ENCODE results near the gene SPACA9.

- PRO-cap, 4 experiments = peak in 1 of 4 experiments; most common minus-strand start chr9:132197954 (in 1)
- RAMPAGE, long total RNA, 4 experiments = no peak in any of the 4 experiments
These were observed 35.9 kb downstream of the NTNG2 start for GRCh38 chr9:132197763-132198130.

GRCh38 chr9:132213956-132214638, 52.2 kb downstream of the NTNG2 start:
- PRO-cap, 4 experiments = no peak in any of the 4 experiments
- RAMPAGE, long total RNA, 4 experiments = no peak in any of the 4 experiments

DNA sequence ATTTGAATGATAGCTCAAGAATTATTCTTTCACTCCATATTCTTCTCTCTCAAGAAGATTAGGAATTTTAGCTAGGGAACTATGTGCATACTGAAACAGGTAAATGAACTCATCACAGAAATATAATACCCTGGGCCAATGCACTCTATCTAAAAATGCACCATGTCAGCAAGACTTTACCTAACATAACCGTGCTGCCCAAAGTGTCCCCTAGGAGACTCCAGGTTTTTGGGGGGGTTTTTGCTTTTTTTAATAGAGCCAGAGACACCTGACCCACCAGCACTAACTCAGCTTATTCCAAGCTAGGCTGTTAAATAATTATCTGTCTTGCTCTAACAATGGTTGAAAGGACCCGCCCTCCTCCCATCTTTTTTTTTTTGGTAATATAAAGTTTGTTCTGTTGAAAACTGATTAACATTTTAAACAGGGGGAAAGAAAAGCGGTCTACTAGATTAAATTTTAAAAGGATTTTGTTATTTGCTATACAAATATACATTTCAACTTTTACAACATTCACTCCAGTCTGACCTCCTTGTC, 91.3 kb downstream of the SETX start:
- PRO-cap, 4 experiments = peak in 1 of 4 experiments; most common minus-strand start position 376 of the sequence (in 1)
- RAMPAGE, long total RNA, 4 experiments = no peak in any of the 4 experiments

DNA sequence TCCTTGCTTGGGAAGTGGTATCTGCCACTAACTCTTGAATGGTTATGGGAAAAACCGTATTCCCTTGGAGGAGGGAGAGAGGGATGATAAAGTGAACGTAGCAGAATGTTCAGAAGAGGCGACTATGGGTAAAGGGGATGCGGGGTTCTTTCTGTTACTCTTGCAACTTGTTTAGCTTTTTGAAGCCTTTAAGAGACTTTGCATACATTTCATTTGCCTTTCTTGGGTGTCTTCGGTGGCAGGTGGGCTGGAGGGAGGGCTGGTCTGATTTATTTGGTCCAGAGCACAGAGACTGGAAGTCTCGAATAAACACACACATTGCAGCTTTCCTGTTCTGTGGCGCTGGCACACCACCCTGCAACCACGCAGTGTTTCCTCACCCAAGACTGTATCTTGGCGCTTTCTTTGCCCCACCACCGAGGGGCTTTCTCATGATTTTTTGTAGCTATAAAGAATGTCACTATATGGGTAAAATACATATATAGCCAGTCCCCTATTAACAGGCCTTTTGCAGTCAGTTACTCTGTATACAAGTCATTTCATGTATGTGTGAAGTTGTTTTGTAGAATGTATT, 23.1 kb downstream of the TTF1 start:
- PRO-cap, 4 experiments = peak in 3 of 4 experiments; most common plus-strand start position 218 of the sequence (in 1); most common minus-strand start position 153 of the sequence (in 2)
- RAMPAGE, long total RNA, 4 experiments = no peak in any of the 4 experiments

DNA sequence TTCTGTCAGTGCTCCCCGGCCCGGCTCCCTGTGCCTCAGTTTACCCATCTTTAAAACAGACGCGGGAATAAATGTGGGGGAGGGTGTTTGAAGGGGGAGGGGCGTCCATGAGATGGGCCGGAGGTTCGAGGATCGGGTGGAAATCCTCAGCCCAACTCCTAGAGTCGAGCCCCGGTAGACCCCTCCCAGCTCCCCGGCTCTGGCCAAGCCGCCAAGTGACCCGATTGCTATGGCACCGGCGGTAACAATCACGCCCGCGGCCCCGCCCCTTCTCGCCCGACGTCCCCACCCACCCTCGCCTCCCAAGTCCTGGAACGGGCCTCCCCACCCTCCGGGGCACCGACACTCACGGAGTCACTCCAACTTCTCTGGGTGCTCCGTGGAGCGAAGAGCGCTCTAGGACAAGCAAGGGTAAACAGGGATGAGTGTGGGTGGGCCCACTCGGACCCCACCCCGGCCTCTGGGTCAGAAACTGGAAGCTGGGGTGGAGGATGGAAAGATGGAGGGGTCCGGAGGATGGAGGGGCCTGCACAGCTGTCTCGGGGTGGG, at the start of gene SPACA9:
Gene SPACA9 (plus strand): TSS at position 295 of the 549 bp plus-strand sequence.
- PRO-cap, 4 experiments = peak in 4 of 4 experiments; most common plus-strand start position 362 of the sequence (in 2); most common minus-strand start position 196 of the sequence (in 3)
- RAMPAGE, long total RNA, 4 experiments = start-site peak on the plus strand in 4 of 4 experiments, centred at positions 307 to 335 of the sequence, 5 to 17 reads per replicate

DNA sequence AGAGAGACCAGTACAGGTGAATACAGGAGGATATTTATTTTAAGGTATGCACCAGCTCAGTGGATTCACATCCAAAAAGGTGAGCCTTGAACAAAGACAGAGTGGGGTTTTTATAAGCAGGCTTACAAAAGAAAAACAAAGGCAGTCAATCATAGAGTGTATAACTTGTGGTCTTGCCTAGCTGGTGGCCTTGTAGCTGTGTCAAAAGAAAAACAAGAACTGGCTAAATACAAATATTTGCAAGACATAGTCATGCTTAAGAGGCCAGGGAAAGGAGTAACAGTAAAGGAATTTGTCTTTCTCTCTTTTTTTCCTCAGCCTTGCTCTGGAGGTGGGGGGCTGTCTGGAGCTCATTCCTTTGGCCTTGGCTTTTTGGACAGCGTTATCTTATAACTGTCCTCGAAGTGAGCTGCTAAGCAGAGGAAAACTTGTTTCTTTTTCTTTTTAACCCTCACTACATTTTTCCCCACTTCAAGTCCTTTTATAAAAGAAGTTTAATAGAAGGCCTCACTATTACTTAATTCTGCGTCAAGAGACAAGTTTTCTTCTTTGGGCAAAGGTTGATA, 14.1 kb downstream of the CEL start:
- PRO-cap, 4 experiments = no peak in any of the 4 experiments
- RAMPAGE, long total RNA, 4 experiments = no peak in any of the 4 experiments

- PRO-cap, 4 experiments = no peak in any of the 4 experiments
- RAMPAGE, long total RNA, 4 experiments = no peak in any of the 4 experiments
These were observed 16.7 kb downstream of the CEL start for GRCh38 chr9:133078453-133078967.

DNA sequence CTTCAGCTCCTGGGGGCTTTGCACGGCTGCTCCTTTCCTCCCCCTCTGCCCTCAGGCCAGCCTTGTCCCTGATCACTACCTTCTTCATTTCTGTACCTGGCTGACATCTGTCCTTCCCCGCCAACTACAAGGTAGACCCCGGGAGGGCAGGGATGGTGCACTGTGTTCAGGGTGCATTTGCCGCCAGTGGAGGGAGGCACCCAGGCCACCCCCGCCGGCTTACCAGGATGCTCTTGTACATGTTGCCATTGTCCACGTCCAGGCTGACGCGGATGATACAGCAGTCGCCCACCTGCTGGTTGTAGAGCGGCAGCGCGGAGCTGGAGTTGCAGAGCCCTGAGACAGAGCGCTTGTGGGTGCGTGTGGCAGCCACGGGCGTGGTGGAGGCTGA, 19.7 kb downstream of the RALGDS start:
- PRO-cap, 4 experiments = no peak in any of the 4 experiments
- RAMPAGE, long total RNA, 4 experiments = no peak in any of the 4 experiments

DNA sequence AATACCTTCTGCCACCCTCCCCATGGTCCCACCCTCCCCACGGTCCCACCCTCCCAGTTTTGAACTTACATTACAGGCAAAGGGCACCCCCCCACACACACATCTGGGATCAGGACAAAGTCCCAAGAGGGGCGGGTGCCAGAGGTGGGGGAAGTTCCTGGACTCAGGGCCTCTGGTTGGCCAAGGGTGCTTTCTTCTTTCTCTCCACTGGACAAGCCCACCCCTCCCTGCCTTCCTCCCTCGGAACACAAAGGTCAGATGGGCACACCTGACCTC, 19.1 kb upstream of the RALGDS start:
- PRO-cap, 4 experiments = no peak in any of the 4 experiments
- RAMPAGE, long total RNA, 4 experiments = no peak in any of the 4 experiments

DNA sequence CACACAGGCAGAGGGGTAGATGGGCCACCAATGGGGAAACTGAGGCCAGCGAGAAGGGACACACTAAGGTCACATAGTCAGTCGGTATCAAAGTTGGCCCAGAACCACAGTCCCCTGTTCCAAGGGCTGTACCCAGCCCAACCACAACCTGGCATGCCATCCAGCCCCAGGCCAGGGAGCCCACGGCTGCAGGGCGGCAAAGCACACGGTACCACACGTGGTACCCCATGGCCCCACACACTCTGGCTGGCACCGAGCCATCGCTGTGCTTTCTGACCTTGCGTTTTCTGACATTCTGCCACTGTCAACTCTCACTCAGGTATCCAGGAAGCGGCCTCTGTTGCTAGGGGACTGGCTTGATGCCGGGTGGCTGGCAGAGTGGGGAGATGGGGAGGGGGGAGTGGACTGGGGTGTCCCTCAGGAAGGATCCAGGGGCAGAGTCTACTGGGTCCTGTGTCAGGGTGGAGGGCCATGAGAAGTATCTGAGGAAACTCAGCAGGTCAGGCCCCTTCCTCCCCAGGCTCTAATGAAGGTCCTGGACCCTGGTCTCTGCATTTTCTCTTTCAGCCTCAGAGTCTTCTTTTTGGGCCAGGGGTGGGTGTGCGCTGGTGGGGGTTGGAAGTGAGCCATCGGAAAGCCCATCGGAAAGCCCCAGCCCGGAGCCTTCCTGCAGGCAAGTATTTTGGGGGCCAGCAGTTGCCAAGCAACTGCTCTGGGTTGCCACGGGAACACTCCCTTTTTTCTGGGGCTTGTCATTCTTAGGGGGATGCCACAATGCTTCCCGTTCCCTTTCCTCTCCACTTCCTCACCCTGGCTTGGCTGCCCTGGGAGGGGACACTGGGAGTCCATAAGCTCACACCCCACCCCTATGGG, 21.0 kb upstream of the RALGDS start:
- PRO-cap, 4 experiments = no peak in any of the 4 experiments
- RAMPAGE, long total RNA, 4 experiments = no peak in any of the 4 experiments

DNA sequence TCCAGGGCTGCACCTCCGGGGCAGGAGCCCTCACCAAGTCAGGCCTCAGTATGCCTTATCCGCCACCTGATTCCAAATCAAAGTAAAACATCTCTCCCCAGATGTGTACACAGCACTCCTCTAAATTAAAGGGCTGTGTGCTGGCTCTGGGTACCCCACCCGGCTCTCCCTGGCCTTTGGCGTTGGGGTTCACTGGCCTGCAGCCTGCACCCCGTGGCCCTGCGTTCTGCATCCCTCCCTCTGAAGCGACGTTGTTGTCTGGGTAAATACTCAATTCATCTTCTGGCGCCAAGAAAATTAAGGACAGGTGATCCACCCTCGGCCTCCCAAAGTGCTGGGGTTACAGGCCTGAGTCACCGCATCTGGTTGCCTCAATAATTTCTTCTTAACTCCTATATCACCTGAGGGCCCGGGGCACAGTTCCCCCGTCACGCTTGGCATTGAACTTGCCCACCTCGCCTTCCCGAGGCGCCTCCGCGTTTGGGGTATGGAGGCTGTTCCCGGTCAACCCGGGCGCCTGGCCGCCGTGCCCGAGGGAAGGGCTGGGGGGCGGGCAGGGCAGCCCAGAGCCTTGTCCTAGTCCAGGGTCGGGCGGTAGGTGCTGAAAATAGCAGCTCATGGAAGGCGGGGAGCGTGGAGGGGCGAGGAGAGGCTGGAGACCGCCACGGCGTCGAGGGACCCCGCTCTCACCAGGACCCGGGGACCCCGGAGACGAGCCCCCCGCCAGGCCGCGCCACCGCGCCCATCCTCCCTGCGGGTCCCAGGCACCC, 61.6 kb downstream of the SURF6 start:
- PRO-cap, 4 experiments = no peak in any of the 4 experiments
- RAMPAGE, long total RNA, 4 experiments = no peak in any of the 4 experiments

- PRO-cap, 4 experiments = peak in 1 of 4 experiments; most common plus-strand start chr9:133476828 (in 1); most common minus-strand start chr9:133476682 (in 1)
- RAMPAGE, long total RNA, 4 experiments = no peak in any of the 4 experiments
These were observed 2.3 kb downstream of the SLC2A6 start for GRCh38 chr9:133476590-133477080.

GRCh38 chr9:133581291-133582434, 27.5 kb downstream of the FAM163B start:
- PRO-cap, 4 experiments = no peak in any of the 4 experiments
- RAMPAGE, long total RNA, 4 experiments = no peak in any of the 4 experiments

- PRO-cap, 4 experiments = no peak in any of the 4 experiments
- RAMPAGE, long total RNA, 4 experiments = no peak in any of the 4 experiments
These were observed 24.6 kb downstream of the FAM163B start for GRCh38 chr9:133584372-133585290.

DNA sequence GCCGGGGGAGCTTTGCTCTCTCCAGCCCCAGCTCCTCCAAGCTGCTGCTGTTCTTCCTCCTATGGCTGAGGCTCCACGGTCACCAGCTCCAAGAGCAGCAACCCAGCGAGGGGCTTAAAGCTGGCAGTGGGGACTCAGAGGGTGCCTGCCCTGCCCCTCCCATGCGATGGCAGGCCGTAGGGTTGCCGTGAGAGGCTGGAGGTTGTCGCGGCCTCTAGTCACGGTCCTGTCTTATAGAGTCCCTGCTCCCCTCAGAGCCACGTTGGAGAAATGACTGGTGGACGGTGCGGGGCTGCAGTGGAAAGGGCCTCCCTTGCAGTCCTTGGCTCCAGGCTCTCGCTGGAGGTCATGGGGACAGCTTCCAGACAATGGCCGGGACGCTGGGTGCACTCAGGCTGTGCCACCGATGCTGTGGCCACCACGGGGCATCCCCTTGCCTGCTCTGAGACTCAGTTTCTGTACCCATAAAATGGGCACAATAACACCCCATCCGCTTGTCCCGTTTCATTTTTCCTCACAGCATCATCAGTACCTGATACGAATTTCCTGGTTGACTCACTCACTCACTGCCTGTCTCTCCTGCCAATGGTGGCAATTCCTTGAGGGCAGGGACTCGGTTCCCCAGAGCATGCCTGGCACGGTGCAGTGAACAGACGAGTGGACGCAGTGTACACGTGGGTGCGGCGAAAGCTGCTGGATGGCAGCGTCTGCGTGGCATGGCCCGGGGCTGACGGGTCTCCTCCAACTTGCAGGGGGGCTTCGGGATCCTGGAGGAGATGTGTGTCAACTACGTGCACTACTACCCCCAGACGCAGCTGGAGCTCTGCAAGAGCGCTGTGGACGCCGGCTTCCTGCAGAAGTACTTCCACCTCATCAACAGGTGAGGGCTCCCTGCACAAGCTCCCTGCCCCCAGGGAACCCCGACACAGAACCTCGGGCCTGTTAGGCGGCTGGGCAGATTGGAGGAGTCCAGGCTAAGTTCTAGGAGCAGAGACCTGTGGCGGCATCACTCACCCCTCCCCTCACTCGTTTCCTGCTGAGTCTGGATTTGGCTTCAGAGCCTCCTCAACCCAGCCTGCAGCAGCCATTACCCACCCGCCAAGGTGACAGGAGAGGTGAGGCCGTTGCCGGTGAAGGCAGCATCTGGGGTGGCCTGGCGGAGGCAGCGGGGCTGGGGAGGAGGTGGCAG, 20.0 kb downstream of the DBH start:
- PRO-cap, 4 experiments = no peak in any of the 4 experiments
- RAMPAGE, long total RNA, 4 experiments = no peak in any of the 4 experiments

- PRO-cap, 4 experiments = no peak in any of the 4 experiments
- RAMPAGE, long total RNA, 4 experiments = no peak in any of the 4 experiments
These were observed 22.4 kb downstream of the DBH start for GRCh38 chr9:133658562-133658975.

DNA sequence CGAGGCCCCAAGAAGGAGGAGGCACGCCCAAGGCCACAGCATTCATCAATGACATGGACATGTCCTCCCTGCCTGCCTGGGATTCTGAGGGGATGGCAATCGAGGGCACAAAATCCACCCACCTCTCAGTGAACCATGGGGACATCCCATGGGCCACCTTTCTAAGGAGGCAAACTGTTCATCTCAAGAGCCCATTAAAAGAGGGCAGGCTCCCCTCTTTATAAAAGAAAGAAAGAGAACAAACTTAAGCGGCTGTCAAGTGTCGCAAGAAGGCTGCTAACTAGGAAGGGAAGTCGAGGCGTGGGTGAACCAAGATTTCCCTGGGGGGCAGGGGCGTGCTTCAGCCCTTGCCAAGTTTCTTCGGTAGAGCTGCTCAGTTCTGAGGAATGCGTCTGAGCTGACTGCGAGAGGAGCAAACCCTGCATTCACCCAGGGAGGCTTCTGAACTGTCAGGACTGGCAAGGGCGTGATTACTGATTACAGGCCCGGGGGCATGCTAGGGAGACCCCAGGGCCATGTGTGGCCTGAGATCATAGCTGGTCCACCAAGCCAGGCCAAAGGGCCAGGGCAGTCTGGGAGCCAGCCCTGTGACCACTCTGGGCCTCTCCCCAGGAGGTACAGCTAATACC, 31.2 kb downstream of the SARDH start:
- PRO-cap, 4 experiments = peak in 2 of 4 experiments; most common plus-strand start position 376 of the sequence (in 2)
- RAMPAGE, long total RNA, 4 experiments = no peak in any of the 4 experiments

GRCh38 chr9:133797253-133797996, 59.3 kb upstream of the SARDH start:
- PRO-cap, 4 experiments = no peak in any of the 4 experiments
- RAMPAGE, long total RNA, 4 experiments = start-site peak on the minus strand in 1 of 4 experiments, at chr9:133797735-133797811 at its widest, 15 reads per replicate

DNA sequence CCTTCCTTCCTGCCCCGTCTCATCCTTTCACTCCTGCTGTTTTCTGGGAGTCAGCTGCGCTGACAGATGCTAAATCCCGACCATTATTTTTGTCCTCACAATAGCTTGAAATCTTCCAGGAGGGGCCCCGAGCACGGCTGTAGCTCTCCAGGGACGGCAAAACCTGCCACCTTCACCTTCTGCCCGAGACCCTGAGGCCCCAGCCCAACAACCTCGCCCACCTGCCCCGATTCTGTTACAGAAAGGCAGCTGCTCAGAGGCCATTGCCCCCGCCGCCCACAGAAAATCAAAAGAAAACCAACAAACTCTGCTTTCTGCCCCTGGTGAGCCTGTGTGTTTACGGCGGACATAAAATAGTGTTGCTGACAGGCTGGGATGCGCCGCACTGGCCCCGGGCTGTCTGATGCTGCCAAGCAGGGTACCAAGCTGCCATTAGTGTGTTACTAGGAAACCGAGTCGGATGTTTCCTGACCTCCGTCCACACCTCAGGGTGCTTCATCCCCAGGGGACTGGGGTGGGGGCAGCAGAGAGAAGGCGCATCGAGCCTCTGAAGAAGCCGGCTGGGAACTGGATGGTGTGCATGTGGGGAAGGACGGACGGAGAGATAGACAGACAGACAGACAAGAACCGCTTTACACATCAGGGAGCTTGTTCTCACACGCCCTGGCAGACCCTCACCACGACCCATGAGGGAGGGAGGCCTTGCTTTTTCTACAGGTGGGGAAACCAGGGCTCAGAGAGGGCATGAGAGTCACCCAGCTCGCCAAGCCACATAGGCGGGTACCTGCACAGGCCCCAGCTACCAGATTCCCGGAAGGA, 83.9 kb upstream of the SARDH start:
- PRO-cap, 4 experiments = peak in 1 of 4 experiments; most common plus-strand start position 550 of the sequence (in 1); most common minus-strand start position 402 of the sequence (in 1)
- RAMPAGE, long total RNA, 4 experiments = no peak in any of the 4 experiments

DNA sequence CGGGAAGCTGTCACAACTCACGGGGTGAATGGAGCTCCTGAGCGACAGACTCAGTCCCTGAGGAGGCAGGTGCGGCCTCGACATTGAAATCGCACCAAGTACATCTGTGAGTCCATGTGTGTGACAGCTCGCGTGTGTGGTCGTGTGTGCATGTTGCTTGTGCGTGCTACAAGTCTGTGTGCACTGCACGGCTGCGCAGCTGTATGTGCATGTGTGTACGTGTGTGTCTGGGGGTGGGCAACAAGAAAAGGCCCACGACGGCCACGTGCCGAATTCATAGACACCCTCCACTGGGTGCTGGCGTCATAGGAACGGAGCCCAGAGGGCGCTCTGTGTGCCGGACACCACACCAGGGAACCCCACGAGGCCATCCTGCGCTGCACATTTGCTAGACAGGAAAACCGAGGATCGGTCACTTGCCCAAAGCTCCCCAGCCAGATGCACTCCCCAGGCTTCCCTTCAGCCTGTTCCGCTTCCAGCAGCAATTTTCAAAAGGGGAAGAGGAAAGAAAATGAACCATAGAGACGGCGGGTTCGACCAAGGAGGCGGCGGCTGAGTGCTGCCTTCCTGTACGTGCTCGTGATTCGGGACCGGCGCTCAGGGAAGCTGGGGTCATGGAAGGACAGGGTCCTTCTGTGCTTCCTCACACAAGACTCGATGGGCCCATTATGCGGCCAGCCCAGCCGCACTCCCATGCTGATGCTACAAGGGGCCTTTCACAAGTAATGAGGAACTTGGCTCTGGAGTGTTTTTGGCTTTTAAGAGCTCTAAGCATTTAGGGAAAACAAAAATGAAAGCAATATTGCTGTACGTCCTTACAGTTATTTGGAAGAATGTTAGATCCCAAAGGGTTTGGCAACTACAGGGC, 124.5 kb upstream of the SARDH start:
- PRO-cap, 4 experiments = peak in 3 of 4 experiments; most common plus-strand start position 395 of the sequence (in 2); most common minus-strand start position 410 of the sequence (in 1)
- RAMPAGE, long total RNA, 4 experiments = no peak in any of the 4 experiments